HTERT-HM (cell line): ENCODE data around the genes CHERP, SLC35E1, F2RL3 and ANKLE1.

DNA sequence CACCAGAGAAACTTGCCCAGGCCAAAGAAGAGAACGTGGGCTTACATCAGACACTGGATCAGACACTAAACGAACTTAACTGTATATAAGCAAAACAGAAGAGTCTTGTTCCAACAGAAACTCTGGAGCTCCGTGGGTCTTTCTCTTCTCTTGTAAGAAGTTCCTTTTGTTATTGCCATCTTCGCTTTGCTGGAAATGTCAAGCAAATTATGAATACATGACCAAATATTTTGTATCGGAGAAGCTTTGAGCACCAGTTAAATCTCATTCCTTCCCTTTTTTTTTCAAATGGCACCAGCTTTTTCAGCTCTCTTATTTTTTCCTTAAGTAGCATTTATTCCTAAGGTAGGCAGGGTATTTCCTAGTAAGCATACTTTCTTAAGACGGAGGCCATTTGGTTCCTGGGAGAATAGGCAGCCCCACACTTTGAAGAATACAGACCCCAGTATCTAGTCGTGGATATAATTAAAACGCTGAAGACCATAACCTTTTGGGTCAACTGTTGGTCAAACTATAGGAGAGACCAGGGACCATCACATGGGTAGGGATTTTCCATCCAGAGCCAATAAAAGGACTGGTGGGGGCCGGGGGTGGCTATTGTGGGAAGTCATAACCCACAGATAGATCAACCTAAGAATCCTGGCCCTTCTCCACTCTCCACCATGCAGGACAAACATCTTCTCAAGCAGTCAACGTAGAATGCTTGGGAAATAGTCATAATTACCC, 10.3 kb upstream of the RAB8A start:
- RRBS: no CpG with 5 or more reads among the region's 10 CpGs

- RRBS: no CpG with 5 or more reads among the region's 19 CpGs
These were observed 62.2 kb downstream of the AP1M1 start for GRCh38 chr19:16259672-16260464.

- RRBS: no CpG with 5 or more reads among the region's 13 CpGs
These were observed 3.1 kb downstream of the KLF2 start for GRCh38 chr19:16327525-16328307.

DNA sequence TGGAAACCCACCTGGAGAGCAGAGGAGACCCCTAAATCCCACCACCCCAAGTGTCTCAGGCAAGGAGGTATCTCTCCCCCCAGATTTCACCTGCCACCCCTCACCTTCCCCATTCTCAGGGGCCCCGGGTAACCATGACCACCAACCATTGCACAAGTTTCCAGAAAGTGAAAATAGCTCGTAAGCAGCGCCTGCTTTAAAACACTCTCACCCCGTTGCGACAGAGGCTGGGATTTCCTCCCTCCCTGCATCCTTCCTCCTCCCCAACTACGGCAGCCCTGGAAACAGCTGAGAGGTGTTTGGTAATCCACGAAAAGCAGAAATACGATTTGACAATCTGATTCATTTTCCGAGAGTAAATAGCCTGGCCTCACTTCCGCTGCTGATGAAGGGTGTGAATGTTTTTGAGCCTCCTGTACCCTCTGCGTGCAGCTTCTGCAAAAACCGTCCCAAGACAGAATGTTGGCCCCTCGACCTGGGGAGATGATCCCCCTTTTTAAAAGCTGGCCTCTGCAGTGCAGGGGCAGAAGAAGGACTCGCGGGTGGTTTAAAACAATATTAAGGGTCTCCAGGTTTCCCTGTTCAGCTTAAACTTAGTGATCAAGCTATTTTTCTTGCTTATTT, 3.8 kb downstream of the KLF2 start:
- RRBS: no CpG with 5 or more reads among the region's 15 CpGs

GRCh38 chr19:16359033-16359732, 34.6 kb downstream of the KLF2 start:
- RRBS: 100% methylated on average over 2 of the region's 13 CpGs

GRCh38 chr19:16401973-16402485, 69.7 kb downstream of the EPS15L1 start:
- RRBS: no CpG with 5 or more reads among the region's 12 CpGs

DNA sequence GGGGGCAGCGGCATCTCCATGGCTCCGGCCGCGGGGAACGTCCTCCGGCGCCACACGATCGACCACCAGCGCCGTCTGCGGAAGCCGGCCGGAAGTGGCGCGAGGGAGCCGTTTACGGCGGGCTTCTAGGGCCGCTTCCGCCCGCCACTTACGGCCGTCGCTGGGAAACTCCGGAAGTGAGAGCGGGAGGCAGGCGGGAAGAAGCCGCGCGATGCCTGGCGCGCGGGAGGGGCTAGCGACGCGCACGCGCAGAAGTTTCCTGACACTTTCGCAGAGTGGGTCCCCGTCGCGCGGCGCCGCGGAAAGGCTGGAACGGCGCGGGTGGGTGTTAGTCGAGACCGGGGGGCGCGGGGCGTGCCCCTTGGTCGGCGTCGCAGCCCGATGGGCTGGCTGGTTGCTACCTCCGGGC, at the start of gene CHERP:
Gene CHERP (minus strand): TSS at position 79 of the 409 bp plus-strand sequence.
- RRBS: under 1% methylated on average over 31 of the region's 60 CpGs

DNA sequence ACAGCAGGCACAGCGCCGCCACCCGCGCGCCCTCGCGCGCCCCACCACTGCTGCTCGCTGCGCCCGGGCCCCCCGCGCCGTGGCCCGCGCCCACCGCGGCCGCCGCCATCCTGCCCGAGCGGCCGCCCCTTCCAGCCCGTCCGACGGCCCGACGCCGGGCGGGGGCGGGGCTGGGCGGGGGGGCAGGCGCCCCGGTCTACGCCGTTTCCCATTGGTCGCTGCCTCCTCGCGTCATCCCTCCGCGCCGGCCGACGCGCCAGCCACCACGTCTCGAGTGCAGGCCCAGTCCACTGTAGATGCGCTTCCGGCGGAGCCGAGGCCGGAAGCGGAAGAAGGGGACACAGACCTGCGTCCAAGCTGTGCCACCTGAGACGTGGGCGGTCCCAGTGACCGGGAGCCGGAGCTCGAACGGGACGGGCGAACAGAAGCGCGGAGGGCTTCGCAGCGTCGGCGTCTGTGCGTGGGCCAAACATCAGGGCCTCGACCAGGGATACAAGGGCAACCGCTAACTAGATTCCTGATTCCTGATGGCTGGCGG, at the start of gene SLC35E1:
Gene SLC35E1 (minus strand): TSS at position 160 of the 538 bp plus-strand sequence.
- RRBS: under 1% methylated on average over 41 of the region's 72 CpGs

- RRBS: no CpG with 5 or more reads among the region's 8 CpGs
These were observed 13.0 kb upstream of the SLC35E1 start for GRCh38 chr19:16585165-16585597.

GRCh38 chr19:16586922-16588041, 15.1 kb upstream of the SLC35E1 start:
- RRBS: 41% methylated on average over 2 of the region's 23 CpGs

- RRBS: no CpG with 5 or more reads among the region's 7 CpGs
These were observed 10.9 kb downstream of the TMEM38A start for GRCh38 chr19:16671791-16672290.

DNA sequence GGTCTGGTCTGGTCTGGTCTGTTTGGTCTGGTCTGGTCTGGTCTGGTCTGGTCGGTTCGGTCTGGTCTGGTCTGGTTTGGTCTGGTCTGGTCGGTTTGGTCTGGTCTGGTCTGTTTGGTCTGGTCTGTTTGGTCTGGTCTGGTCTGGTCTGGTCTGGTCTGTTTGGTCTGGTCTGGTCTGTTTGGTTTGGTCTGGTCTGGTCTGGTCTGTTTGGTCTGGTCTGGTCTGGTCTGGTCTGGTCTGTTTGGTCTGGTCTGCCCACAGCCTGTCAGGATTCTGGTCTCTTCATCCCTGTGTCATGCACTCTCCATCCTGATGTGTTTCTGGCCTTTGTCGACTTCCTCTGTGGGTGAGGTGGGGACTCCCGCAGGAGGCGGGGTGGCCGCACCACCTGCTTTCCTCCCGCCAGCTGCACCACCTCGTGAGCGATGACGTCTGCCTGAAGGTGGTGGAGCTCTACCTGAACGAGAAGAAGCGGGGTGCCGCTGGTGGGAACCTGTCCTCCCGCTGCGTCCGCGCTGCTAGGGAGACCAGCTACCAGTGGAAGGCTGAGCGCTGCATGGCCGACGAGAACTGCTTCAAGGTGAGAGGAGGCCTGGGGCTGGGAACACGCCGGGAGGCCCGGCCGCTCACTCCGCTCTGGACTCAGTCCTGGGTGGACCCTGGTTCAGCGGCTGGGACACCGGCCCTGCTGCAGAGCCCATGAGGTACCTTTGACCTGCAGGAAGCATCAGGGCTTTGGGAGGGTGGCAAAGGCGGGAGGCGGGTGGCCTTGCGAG, 13.0 kb upstream of the F2RL3 start:
- RRBS: 95% methylated on average over 4 of the region's 31 CpGs

DNA sequence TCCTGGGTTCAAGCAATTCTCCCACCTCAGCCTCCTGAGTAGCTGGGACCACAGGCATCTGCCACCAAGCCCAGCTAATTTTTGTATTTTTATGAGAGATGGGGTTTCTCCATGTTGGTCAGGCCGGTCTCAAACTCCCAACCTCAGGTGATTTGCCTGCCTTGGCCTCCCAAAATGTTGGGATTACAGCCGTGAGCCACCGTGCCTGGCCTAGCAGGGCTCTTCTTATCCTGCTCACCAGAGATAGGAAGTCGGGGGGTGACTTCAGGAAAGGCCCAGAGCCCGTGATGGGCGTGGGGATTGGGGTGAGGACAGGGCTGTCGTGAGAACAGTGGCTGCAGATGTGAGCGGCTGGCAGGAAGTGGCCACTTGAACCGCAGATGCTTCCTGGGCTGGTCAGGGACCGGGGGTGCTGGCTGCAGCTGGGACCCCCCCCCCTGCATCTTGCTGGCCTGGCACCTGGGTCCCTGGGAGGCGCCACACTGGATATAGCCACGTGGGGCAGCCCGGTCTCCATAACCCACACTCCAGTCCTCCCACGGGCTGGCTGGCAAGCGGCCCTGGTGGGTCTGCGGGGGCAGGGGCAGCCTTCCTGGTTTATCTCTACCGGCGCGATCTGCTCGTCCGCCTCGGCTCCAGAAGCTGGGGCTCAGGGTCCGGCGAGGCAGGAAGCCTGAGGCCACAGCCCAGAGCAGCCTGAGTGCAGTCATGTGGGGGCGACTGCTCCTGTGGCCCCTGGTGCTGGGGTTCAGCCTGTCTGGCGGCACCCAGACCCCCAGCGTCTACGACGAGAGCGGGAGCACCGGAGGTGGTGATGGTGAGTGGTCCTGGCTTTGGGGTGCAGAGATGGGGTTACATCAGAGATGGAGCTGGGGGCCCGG, at the start of gene F2RL3:
Gene F2RL3 (plus strand): TSS at position 518 of the 881 bp plus-strand sequence.
- RRBS: 3% methylated on average over 14 of the region's 32 CpGs

GRCh38 chr19:17094853-17095802, 19.6 kb downstream of the MYO9B start:
- RRBS: no CpG with 5 or more reads among the region's 22 CpGs

DNA sequence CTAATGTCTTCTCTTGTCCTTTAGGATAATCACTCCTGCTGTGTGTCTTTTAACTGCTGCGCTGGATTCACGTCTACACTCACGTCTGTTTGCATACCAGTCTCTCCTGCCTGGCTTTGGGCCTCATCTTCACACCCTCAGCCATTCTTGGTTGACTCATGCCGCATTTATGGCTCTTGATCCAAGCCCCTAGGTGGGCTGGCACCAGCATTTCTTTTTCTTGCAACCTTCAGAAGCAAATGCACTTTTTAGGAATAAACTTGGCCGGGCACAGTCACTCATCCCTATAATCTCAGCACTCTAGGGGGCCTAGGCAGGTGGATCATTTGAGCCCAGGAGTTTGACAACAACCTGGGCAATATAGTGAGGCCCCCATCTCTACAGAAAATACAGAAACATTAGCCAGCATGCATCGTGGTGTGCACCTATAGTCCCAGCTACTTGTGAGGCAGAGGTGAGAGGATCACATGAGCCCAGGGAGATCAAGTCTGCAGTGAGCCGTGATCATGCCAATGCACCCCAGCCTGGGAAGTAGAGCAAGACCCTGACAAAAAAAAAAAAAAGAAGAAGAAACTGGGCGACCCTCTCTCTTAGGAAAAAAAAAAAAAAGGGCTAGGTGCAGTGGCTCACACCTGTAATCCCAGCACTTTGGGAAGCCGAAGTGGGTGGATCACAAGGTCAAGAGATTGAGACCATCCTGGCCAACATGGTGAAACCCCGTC, 23.0 kb downstream of the MYO9B start:
- RRBS: no CpG with 5 or more reads among the region's 10 CpGs

DNA sequence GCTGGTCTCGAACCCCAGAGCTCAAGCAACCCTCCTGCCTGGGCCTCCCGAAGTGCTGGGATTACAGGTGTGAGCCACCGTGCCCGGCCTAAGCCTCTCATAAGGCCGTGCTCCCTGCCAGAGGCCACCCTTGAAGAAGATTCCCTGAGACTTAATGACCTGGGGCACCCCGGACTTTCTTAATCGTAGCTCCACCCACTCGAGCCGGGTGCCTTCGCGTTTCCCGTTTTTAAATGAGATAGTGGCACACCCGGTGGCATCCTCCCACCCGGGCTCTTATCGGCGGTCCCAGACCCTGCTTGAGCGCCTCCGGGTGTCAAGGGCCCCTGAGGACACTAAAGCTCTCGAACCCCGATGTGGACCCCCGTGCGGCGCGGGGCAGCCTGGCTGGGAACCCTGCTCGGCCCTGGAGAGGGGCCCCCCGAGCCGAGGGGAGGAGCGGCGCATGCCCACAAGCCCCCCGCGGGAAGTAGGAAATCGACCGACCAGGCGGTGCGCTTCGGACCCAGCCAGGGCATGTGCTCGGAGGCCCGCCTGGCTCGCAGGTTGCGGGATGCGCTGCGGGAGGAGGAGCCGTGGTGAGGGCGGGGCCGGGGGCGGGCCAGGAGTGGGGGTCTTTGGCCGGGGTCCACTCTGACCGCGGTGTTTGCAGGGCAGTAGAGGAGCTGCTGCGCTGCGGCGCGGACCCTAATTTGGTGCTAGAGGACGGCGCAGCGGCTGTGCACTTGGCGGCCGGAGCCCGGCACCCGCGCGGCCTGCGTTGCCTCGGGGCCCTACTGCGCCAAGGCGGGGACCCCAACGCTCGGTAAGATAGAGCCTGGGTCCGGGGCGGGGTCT, at the start of gene ANKLE1:
Gene ANKLE1 (plus strand): TSS at position 497 of the 837 bp plus-strand sequence.
- RRBS: 10% methylated on average over 30 of the region's 70 CpGs

DNA sequence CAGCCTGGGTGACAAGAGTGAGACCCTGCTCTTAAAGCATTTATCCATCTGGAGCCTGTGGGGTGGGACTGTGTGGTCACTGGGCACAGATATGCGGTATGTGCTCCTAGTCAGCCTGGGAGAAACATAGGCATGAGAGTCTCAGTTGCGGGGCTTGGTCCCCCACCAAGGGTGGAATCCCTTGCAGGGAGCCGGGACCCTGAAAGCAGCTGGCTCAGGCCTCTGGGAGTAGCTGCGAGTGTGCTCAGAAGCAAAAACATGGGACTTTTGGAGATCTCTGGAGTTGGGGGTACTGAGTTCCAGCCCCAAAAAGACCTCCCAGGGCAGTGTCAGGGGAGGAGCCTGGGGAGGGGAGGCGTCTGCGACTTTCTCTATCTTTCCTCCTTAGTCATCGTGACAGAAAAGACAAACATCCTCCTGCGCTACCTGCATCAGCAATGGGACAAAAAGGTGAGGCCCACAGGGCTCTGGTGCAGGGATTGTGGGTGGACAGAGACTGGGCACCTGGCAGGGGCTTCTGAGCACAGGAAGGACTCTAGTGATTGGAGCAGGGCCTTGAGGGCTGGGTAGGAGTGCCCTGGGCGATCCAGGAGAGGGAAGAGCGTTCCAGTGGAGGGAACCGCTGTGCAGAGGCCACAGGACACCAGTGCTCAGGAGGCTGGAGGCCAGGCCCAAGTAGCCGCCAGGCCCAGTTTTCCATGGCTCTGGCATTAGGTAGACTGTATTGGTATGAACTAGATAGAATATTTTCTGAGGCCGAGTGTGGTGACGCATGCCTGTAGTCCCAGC, 6.4 kb downstream of the DDA1 start:
- RRBS: no CpG with 5 or more reads among the region's 14 CpGs

GRCh38 chr19:17326523-17326905, 8.1 kb downstream of the ANO8 start:
- RRBS: no CpG with 5 or more reads among the region's 12 CpGs

GRCh38 chr19:17337726-17338527, 574 bp downstream of the GTPBP3 start:
- RRBS: 5% methylated on average over 18 of the region's 52 CpGs

- RRBS: 2% methylated on average over 20 of the region's 92 CpGs
These were observed 3.2 kb downstream of the CCDC194 start for GRCh38 chr19:17390409-17391528.